Fibroblast of villous mesenchyme (primary cell): ENCODE measurements around a stretch of chr12.

DNA sequence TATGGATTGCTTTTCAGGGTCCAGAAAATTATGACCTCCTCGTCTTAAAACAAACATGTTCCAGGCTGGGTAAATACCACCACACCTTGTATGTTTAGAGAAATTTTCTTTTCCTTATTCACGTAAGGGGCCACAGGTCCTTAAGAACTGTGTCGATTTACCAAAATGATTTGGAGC lies 2.7 kb downstream of the SLC38A2 start:
- CAGE, long polyA plus RNA = no peak

- CAGE, long polyA plus RNA = no peak
These were observed 11.5 kb upstream of the SLC38A2 start for GRCh38 chr12:46384117-46384340.

DNA sequence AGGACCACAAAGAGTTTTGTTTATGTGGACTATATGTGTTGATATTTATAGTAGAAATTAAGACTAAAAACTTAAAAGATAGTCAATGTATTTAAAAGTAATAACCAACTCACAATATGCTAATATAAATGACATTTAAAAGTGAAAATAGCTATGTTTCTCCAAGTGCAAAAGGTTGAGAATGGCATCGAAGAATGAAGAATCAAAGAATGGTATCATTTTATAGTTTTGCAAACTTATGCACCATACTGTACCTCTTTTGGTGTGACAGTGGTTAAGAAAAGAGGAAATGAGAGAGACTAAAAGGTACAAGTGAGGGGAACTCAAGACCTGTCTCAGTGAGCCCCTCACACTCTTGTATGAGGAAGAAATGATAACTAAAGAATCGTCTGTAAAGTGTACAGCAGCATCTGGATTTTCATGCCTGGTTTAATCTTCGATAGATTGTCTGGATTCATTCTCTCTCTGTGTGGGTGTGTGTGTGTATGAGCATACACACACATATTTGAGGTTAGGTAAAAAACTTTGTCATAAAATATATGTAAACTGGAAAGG lies 15.8 kb upstream of the SLC38A2 start:
- CAGE, long polyA plus RNA = no peak

GRCh38 chr12:46430315-46431015 lies 57.9 kb upstream of the SLC38A2 start:
- CAGE, long polyA plus RNA = no peak

DNA sequence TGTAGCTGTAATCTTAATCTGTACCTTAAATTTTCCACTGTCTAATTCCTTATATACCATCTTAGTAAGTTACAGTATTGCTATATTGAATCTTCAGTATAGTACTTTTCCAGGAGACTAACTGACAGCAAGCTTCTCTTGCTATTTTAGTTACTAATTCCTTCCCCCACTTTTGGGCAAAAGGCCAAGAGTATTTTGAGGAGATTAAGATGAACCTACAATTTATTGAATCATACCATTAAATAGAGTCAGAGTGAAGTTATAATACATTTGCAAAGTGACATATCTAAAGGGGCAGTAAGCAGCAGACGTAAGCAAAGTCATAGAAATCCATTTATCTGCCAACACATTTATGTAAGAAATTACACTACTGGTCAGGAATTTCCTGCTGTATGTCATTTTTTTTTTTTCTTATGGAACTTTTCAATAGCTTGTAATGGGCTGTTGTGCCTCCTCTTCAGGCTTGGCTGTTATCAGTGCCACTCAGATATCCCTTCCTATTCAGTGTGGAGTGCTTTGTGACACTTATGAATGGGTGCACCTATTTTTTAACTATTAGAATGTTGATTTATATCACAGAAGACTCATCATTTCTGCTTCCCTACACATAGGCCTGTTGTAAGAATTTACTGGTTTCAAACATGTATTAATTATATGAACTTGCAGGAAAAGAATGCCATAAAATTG lies 59.2 kb upstream of the SLC38A2 start:
- CAGE, long polyA plus RNA = no peak

- CAGE, long polyA plus RNA = no peak
These were observed 97.4 kb upstream of the SLC38A2 start for GRCh38 chr12:46470069-46470326.

DNA sequence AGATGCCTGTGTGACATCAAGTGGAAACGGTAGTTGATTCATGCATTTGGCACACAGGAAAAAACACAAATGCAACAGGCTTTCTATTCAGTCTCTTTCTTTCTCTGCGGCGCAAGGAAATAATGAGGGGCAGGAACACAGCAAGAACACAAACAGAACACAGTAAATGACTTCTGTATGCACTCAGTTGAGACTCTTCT lies 190.3 kb upstream of the SLC38A2 start:
- CAGE, long polyA plus RNA = no peak

DNA sequence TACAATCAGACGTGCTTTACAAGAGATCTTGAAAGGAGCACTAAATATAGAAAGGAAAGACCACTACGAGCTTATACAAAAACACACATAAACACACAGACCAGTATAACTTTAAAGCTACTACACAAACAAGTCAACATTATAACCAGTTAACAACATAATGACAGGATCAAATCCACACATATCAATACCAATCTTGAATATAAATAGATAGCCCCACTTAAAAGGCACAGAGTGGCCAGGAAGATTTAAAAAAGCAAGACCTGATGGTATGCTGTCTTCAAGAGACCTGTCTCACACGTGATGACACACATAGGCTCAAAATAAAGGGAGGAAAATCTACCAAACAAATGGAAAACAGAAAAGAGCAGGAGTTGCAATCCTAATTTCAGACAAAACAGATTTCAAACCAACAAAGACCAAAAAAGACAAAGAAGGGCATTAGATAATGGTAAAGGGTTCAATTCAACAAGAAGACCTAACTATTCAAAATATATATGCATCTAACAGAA lies 185.7 kb downstream of the SLC38A4 start:
- CAGE, long polyA plus RNA = no peak

GRCh38 chr12:46804372-46804855 lies 21.4 kb downstream of the SLC38A4 start:
- CAGE, long polyA plus RNA = no peak

GRCh38 chr12:46806686-46807115 lies 19.1 kb downstream of the SLC38A4 start:
- CAGE, long polyA plus RNA = no peak

DNA sequence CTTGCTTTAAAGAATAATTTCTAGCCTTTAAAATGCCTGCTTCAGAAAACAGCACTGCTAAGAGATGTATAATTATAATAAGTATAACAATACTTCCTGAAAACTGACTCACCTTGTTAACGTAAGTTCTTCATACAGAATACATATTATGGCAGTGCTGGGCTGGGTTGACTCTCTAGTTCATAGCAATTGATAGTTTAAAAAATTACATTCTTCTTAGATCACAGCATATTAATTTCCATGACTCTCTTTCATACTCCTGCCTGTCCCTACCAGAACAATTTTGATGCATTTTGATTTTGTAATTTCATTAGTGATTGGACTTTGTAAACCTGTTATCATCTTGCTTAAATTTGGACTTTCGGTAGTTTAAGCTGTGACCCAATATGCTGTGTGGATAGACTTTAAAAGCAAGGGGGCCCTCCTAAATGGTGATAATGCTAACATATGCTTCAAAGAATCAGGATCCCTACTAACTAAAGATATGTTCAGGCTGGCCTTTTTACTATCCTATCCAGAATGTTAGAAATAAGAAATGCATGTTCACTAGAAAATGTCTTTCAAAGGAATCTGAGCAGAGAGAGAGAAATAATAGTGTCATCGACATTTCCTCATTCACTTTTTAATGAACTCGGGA lies 16.9 kb downstream of the SLC38A4 start:
- CAGE, long polyA plus RNA = no peak

GRCh38 chr12:46830386-46831426 lies 4.9 kb upstream of the SLC38A4 start:
- CAGE, long polyA plus RNA = no peak

GRCh38 chr12:46964476-46964951 lies 114.9 kb upstream of the PCED1B start:
- CAGE, long polyA plus RNA = no peak

DNA sequence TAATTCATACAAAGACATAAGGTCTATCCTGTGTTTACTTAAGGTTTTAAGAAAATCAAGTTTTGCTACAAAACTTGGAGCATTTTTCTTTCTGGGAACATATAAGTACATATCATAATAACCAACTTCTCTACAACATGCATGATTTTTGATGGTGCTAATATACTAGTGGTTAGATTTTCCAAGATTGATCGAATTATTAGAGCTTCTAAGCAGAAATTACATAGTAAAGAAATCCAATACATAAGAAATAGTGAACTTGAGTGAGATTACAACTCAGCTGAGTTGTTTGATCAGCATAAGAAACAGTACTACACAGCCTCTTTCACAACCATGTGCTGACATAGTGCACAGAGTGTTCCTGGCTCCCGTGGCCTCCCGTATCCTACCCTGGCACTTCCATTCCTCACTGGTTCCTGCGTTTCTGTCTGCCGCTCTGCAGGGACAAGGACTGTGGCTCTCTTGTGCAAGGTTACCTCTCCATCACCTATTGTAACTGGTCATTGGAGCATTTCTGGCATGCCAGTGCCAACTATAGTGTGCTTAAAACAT lies 46.5 kb upstream of the PCED1B start:
- CAGE, long polyA plus RNA = no peak

- CAGE, long polyA plus RNA = no peak
These were observed 782 bp upstream of the PCED1B start for GRCh38 chr12:47078474-47079203.

- CAGE, long polyA plus RNA = no peak
These were observed 132.7 kb upstream of the AMIGO2 start for GRCh38 chr12:47212372-47212925.

DNA sequence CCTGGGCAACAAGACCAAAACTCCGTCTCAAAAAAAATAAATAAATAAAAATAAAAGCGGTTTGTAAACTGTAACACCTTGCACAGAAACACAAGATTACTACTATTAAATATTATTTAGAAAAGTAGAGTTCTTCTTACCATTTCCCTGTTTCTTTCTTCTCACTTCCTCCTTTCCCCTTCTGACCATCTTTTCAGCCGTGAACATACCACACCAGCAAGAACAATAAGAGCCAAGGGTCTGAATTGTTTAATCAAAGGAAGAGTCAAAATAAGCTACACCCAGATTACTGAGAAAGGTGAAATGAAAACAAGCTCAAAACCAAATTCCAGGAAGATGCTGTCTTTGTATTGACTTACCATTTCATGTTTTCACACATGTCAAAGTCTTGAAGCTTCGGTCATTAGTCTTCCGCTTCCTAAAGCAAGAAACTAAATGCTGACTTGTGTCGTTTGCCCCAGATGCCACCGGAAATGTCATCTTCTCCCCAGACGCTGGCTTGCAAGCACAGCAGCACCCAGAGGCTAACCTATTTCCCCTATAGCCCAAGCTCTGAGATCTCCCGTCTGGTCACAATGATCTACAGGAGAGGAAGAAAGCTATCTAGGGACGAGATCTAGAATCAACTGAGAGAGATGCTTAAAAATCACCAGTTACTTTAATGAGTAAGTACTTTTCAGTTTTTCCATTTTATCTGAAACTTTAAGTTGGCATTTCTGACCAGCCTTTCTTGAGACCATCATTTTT lies 136.4 kb upstream of the AMIGO2 start:
- CAGE, long polyA plus RNA = no peak

DNA sequence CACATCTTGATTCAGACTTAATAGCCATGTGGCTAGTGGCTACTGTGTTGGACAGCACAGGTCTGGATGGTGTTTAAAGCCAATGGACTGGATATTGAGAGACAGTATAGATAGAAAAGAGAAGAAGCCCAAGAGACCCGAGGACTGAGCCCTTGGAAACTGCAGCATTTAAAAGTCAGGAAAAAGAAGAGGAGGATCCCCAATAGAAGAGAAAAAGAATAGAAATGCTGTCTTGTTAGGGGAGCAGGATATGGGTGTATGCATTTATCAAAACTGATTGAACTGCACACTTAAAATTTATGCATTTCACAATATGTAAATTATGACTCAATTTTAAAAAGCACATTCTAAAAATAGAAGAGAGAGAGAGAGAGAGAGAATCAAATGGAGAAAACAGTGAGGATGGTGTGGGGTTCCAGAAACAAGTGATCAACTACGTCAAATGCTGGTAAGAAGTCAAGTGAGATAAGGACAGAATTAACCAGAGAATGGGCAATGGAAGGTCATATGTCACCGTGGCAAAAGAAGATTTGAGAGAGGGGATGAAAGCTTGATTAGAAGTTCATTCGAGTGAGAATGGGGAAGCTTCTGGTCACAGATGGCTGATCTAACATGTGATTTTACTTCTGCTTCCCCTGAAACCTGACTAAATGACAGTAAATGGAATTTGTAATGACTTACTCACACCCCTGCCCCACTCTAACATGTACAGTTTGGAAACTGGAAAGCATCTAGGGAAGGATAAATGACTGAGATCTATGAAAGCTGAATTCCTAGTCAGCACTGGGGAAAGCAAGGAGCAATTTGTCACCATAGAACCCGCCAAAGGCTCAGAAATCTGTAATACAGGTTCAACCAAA lies 276.4 kb upstream of the AMIGO2 start:
- CAGE, long polyA plus RNA = no peak

GRCh38 chr12:47377332-47378057 lies 297.7 kb upstream of the AMIGO2 start:
- CAGE, long polyA plus RNA = no peak

DNA sequence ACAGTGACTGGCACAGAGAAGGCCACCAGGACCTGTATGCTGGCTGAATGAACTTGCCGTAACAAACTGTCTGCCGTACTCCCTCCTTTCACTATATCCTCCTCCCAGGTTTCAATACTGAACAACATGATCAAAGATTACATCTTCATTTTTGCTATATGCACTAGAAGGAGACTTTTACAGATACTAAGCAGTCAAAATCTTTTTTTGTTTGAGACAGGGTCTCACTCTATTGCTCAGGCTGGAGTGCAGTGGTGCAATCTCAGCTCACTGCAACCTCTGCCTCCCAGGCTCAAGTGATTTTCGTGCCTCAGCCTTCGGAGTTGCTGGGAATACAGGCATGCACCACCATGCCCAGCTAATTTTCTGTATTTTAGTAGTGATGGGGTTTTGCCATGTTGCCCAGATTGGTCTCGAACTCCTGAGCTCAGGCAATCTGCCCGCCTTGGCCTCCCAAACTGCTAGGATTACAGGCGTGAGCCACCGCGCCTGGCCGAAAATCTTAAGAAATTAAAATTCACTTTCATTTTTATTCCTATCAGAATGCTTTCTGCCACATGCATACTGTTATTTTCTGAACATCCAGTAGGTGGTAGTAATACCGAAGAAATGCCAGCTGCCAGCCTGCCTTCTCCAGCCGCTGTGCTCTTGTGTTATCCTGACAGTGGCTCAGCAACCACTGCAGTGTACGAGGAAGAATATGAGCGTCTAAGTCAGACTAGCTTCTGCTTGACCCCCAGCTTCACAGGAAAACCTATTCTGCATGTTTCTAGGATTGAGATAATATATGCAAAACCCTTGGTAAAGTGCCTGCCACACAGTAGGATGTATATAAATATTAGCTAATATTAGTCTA lies 54.4 kb downstream of the RPAP3 start:
- CAGE, long polyA plus RNA = no peak